Spleen (tissue), 7 donors: Measurements from ENCODE around the gene MRFAP1.

GRCh38 chr4:4480728-4481579, 60.9 kb downstream of the STX18 start:
- PRO-cap, 4 experiments, result no peak in any of the 4 experiments
- RAMPAGE, long total RNA, 4 experiments, result no peak in any of the 4 experiments

DNA sequence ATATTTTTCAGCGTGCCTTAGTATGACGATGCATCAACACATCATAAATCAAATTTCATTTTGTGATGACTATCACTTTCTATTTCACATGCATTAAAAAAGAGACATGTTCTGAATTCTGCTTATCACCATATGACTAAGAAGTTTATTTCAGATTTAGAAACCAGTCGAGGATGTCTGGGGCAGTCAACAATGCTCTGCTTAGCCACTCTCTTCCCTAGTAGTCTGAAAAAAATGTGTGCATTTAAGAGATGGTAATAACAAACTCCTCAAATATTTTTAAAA, 49.3 kb downstream of the STX18 start:
- PRO-cap, 4 experiments, result no peak in any of the 4 experiments
- RAMPAGE, long total RNA, 4 experiments, result no peak in any of the 4 experiments

DNA sequence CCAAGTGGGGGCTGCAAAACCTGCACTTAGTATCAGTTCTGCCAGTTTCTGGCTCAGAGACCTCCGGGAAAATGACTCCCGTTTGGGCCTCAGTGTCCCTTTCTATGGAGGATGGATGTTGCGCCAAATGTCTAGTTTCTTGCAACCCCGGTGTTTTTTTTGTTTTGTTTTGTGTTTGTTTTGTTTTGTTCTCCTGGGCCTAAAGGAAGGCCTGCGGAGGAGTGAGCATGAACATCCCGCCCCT, 7.8 kb upstream of the MSX1 start:
- PRO-cap, 4 experiments, result no peak in any of the 4 experiments
- RAMPAGE, long total RNA, 4 experiments, result no peak in any of the 4 experiments

- PRO-cap, 4 experiments, result no peak in any of the 4 experiments
- RAMPAGE, long total RNA, 4 experiments, result no peak in any of the 4 experiments
These were observed 6.7 kb upstream of the MSX1 start for GRCh38 chr4:4852631-4853289.

- PRO-cap, 4 experiments, result no peak in any of the 4 experiments
- RAMPAGE, long total RNA, 4 experiments, result no peak in any of the 4 experiments
These were observed 6.1 kb upstream of the MSX1 start for GRCh38 chr4:4853290-4853807.

- PRO-cap, 4 experiments, result no peak in any of the 4 experiments
- RAMPAGE, long total RNA, 4 experiments, result no peak in any of the 4 experiments
These were observed 6.6 kb downstream of the MSX1 start for GRCh38 chr4:4865992-4866606.

DNA sequence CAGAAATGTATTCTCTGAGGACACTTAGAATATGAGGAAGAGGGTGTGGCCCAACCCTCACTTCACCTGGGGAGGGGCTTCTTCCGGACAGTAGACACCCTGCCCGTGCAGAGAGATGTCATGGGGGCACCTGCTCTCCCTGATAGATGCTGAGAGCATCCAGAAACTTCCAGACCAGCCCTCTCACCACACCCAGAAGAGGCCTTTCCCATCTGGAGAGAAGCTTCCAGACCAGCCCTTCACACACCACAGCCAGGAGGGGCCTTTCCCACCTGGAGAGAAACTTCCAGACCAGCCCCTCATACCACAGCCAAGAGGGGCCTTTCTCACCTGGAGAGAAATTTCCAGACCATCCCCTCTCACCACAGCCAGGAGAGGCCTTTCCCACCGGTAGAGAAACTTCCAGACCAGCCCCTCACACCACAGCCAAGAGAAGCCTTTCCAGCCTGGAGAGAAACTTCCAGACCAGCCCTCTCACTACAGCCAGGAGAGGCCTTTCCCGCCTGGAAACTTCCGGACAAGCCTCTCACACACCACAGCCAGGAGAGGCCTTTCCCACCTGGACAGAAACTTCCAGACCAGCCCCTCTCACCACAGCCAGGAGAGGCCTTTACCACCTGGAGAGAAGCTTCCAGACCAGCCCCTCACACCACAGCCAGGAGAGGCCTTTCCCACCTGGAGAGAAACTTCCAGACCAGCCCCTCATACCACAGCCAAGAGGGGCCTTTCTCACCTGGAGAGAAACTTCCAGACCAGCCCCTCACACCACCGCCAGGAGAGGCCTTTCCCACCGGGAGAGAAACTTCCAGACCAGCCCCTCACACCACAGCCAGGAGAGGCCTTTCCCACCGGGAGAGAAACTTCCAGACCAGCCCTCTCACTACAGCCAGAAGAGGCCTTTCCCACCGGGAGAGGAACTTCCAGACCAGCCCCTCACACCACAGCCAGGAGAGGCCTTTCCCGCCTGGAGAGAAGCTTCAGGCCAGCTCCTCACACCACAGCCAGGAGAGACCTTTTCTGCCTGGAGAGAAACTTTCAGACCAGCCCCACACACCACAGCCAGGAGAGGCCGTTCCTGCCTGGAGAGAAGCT, 81.1 kb downstream of the CRMP1 start:
- PRO-cap, 4 experiments, result no peak in any of the 4 experiments
- RAMPAGE, long total RNA, 4 experiments, result start-site peak on the plus strand in 2 of 4 experiments, centred at positions 280 to 628 of the sequence, 5 to 10 reads per replicate

GRCh38 chr4:5825376-5825834, 67.5 kb downstream of the CRMP1 start:
- PRO-cap, 4 experiments, result no peak in any of the 4 experiments
- RAMPAGE, long total RNA, 4 experiments, result start-site peak on the plus strand in 1 of 4 experiments, at chr4:5825585-5825662 at its widest, 6 reads per replicate

DNA sequence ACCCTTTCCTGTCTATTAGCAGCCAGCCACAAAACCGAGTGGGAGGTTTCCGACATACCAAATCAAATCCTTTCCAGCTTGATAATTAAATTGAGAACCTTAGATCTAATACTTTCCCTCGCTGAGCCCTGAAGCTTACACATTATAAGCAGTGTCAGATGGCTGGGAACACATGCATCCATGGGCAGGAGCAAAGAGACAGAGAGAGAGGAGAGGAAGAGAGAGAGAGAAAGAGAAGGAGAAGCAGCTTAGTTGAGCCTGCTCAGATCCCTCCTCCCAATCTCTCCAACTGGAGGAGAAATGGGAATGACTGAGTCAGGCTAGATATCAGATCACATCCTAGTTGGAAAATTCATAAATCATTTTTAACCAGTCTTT, 57.4 kb downstream of the CRMP1 start:
- PRO-cap, 4 experiments, result no peak in any of the 4 experiments
- RAMPAGE, long total RNA, 4 experiments, result no peak in any of the 4 experiments

DNA sequence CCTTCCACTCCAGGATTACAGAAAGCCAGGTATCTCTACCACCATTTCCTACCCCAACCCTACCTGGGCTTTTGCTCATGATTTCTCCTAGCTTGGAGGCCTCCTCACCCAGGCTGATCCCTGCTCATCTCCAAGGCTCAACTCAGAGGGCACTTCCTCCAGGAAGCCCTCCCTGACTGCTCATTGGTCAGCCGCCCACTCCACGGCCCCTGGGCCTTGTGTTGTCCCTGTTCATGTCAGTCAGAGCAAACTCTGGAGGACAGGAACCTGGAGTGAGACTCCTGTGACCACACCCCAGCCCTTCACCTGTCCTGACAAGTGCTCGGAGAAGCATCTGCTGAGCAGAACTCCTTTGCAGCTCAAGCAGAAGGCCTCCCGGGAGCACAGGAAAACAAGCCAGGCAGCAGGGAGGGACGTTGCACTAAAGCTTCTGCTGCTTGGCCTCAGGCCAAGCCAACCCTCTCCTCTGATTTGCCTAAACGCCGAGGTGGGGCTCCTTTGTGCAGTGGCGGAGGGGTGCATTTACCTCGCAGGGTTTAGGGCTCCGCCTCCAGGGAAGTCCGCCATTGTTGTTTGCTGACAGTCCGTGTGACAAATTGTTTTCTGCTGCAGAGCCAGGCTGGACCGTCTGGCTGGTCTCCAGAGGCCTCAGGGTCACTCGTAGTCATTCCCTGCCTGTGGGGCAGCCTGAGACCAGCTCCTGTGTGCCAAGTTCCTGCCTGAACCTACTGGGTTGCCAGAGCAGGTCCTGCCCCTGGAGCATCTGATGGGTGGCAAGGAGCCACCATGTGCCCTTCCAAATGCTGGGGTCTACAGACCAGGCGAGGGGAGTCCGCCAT, 63.5 kb upstream of the CRMP1 start:
- PRO-cap, 4 experiments, result no peak in any of the 4 experiments
- RAMPAGE, long total RNA, 4 experiments, result no peak in any of the 4 experiments

- PRO-cap, 4 experiments, result peak in 1 of 4 experiments; most common plus-strand start chr4:6199246 (in 1)
- RAMPAGE, long total RNA, 4 experiments, result no peak in any of the 4 experiments
These were observed 1.4 kb downstream of the JAKMIP1 start for GRCh38 chr4:6198812-6199434.

DNA sequence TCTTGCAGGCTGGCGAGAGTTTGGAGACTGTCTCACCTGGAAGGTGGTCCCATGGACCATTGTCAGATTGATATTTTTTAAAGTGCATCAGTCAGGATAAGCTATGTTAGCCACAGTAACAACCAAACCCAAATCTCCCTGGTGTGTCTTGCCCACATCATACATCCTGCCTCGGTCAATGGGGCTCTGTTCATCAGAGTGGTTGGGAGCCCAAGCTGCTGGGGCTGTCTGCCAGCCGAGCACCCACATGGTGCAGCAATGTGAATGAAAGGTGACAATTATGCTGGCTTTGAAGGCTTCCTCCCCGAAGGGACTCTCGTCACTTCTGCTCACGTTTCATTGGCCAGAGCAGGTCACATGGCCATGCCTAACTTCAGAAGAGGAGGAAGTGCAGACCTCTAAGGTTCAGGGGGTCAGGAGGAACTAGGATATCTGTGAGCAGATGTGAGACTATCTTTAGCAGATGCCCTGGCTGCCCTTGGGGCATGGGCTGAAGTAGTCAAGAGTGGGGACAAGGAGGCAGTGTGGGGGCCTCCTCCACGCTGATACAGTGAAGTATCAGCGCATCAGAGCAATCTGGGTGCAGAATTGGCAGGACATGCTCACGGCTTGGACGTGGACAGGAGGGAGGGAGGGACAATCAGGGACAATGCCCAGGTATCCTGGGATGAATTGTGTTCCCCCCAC, 1.3 kb upstream of the JAKMIP1 start:
- PRO-cap, 4 experiments, result no peak in any of the 4 experiments
- RAMPAGE, long total RNA, 4 experiments, result no peak in any of the 4 experiments

- PRO-cap, 4 experiments, result no peak in any of the 4 experiments
- RAMPAGE, long total RNA, 4 experiments, result no peak in any of the 4 experiments
These were observed 6.7 kb downstream of the WFS1 start for GRCh38 chr4:6276193-6276910.

DNA sequence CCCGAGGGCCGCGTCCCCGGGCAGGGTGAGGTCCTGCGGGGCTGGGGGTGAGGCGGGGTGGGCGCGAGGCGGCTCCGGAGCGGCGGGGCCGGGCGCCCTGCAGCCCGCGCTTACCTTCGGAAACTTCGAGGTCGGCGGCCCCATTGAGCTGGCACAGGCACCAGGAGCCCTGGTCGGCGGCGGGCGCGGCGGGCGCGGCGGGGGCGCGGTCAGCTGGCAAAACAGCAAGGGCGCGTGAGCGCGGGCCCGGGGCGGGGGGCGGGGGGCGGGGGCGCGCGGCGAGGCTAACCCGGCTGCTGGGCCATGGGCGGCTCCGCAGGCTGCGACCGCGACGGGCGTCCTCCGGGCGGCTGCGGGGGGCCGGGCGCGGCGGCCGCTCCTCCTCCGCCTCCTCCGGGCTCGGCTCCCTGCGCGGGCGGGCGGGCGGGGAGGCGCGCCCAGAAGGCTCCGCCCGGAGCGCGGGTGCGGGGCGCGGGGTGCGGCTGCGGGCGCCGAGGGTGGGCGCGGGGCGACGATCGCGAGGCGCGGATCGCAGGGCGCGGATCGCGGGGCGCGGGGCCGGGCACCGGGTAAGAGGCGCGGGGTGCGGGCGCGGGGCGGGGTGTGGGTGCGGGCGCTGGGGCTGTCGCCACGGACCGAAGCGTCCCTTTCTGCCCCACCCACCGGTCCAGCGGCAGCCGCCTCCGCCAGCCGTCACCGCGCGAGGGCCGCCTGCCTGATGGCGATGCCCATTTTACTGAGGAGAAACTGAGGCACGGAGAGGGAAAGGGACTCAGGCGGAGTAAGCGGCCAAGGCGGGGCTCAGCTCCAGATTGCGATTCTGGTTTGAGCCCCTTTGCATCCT, 11.3 kb upstream of the MAN2B2 start:
- PRO-cap, 4 experiments, result no peak in any of the 4 experiments
- RAMPAGE, long total RNA, 4 experiments, result no peak in any of the 4 experiments

DNA sequence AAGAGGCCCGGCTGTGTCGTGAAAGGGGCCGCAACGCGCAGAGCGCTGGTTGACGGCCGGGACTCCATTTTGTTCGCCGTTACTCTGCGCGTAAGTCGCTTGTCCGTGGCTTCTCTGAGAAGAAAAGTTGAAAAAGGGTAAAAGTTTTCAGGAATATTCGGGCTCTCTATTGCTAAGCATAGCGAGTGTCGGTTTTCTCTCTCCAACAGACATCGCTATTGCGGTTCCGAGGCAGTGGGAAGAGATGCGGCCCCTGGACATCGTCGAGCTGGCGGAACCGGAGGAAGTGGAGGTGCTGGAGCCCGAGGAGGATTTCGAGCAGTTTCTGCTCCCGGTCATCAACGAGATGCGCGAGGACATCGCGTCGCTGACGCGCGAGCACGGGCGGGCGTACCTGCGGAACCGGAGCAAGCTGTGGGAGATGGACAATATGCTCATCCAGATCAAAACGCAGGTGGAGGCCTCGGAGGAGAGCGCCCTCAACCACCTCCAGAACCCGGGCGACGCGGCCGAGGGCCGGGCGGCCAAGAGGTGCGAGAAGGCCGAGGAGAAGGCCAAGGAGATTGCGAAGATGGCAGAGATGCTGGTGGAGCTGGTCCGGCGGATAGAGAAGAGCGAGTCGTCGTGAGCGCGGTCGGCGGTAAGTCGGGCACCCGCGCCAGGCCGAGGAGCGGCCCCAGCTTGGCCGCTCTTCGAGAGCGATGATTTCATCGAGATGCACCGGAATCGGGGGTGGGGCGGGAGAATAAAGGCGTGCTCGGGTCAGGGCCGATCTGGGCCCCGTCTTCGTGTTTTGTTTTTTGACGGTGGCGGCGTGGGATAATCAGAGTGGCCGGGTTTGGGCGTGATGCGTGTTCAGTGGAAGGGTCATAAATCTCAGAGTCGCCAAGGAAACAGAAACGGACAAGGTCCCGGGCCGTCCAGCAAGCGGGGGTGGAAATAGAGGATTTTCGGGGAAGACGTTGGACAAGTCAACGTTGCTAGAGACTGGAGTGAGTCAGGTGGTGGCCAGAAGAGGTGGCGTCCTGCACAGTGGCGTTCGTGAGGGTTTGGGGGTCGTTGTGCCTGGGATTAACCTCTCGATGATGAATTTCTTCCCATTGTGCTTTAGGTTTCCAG, at the start of gene MRFAP1:
Gene MRFAP1 (plus strand): TSS at position 67 of the 1,119 bp plus-strand sequence.
- PRO-cap, 4 experiments, result peak in 4 of 4 experiments; most common plus-strand start position 67 of the sequence (in 4); most common minus-strand start position 288 of the sequence (in 3)
- RAMPAGE, long total RNA, 4 experiments, result start-site peak on the plus strand in 3 of 4 experiments, centred at positions 74 to 79 of the sequence, 16 to 273 reads per replicate; start-site peak on the minus strand in 1 of 4 experiments, centred at position 698 of the sequence, 8 reads per replicate

DNA sequence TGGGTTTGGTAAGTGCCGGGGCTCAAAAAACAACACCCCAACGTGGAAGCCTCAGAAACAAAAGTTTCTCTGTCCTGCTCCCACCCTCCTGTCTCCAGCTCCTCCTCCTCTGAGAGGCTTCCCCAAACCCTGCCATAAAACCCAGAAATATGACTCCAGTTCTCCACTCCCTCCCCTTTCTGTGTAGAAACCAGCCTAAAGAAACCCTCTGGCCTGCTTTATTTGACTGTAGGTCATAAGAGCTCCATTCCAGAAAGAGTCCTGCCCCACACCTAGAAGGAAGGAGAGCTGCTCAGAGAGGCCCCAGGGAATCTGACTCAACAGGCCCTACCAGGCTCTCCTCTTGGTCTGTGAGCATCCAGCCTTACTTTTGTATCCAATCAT, 886 bp upstream of the S100P start:
- PRO-cap, 4 experiments, result no peak in any of the 4 experiments
- RAMPAGE, long total RNA, 4 experiments, result no peak in any of the 4 experiments

GRCh38 chr4:6755055-6755352, 27.5 kb upstream of the KIAA0232 start:
- PRO-cap, 4 experiments, result no peak in any of the 4 experiments
- RAMPAGE, long total RNA, 4 experiments, result no peak in any of the 4 experiments

DNA sequence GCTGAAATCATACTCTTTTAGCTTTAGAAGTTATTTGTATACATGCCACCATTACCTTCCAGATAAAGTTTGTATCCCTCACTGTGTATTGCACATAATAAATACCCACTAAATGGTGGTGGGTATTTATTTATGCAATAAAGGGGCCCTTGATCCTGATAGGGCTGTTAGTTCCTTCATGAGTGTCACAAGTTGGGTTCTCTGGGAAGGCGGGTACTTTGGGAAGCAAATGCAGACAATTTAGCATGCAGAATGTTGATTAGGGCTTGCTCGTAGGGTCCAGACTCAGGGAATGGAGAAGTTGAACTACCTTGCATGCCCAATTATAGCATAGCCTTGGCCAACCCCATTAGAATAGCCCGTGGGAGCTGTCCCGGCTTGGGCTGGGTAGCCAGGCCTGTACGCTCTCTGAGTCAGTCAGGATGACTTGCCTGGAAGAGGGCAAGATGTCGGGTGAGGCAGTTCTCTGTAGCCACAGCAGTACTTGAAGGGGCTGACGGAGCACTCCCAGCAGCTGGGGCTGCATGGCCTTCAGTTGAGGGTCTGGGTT, 19.4 kb downstream of the KIAA0232 start:
- PRO-cap, 4 experiments, result no peak in any of the 4 experiments
- RAMPAGE, long total RNA, 4 experiments, result no peak in any of the 4 experiments

- PRO-cap, 4 experiments, result peak in 4 of 4 experiments; most common plus-strand start chr4:6909168 (in 3); most common minus-strand start chr4:6909105 (in 2)
- RAMPAGE, long total RNA, 4 experiments, result no peak in any of the 4 experiments
These were observed 635 bp upstream of the TBC1D14 start for GRCh38 chr4:6908831-6909550.

DNA sequence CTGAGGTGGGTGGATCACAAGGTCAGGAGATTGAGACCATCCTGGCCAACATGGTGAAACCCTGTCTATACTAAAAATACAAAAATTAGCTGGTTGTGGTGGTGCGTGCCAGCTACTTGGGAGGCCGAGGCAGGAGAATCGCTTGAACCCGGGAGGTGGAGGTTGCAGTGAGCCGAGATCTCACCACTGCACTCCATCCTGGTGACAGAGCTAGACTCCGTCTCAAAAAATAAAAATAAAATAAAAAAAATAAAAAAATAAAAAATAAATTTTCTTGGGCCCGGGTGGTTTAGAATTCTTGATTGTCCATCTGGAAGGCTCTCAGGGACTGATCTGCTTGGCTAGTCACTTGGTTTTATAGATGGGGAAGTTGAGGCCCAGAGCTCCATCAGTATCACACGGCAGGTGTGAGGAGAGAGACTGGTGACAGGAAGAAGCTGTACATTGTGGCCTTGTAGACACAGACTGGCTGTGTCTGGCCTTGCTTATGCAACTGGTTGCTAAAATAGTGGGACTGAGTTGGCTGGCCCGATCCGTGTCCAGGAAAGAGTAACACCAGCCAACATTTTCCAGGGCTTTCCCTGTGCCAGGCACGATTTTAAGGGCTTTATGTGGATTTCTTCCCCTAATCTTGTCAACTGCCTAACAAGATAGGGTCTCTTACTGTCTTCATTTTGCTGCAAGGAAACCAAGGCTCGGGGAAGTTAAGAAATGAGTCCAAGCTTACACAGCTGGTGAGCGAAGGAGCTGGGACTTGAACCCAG, 2.7 kb downstream of the TBC1D14 start:
- PRO-cap, 4 experiments, result peak in 3 of 4 experiments; most common plus-strand start position 269 of the sequence (in 3)
- RAMPAGE, long total RNA, 4 experiments, result no peak in any of the 4 experiments